ENCODE data around the gene SMPD3.

- PRO-cap, 2 experiments = no peak in any of the 2 experiments
These were observed 772 bp downstream of the SLC12A4 start for GRCh38 chr16:67967299-67968430.

DNA sequence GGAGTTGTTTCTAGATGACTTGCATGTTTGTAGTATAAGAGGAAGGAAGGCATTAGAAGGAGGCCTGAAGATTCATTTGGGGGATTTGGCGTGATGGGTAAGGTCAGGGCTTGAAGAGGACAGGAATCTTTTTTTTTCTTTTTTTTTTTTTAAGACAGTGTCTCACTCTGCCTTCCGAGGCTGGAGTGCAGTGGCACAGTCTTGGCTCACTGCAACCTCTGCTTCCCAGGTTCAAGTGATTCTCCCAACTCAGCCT is 16.8 kb downstream of the DUS2 start:
- PRO-cap, 2 experiments = no peak in any of the 2 experiments

GRCh38 chr16:68065686-68066260 is 19.4 kb upstream of the NFATC3 start:
- PRO-cap, 2 experiments = no peak in any of the 2 experiments

GRCh38 chr16:68086172-68086715 is 1.1 kb downstream of the NFATC3 start:
- PRO-cap, 2 experiments = peak in 2 of 2 experiments; most common minus-strand start chr16:68086540 (in 2)

DNA sequence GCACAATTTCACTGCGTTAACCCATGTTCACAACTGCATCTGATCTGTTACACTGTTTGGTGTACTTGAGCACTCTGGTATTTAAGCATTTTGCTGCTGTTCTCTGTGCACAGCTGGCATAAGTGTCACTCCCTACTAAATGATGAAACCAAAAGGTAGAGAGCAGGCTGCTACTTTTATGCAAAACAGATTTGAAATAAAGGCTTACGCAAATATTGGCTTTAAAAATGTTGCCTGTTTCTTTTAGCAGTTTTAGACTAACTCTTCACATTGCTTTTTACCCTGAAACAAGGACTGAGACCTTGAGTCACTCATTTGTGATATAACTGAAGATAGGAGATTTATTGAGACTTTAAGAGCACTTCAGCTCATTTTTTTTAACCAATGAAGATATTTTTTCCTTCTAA is 41.6 kb downstream of the ESRP2 start:
- PRO-cap, 2 experiments = no peak in any of the 2 experiments

GRCh38 chr16:68233959-68234933 is 1.7 kb downstream of the ESRP2 start:
- PRO-cap, 2 experiments = peak in 1 of 2 experiments; most common plus-strand start chr16:68234775 (in 1)

- PRO-cap, 2 experiments = peak in 1 of 2 experiments; most common plus-strand start chr16:68265672 (in 1); most common minus-strand start chr16:68265552 (in 1)
These were observed 1.1 kb downstream of the SLC7A6 start for GRCh38 chr16:68265406-68265916.

DNA sequence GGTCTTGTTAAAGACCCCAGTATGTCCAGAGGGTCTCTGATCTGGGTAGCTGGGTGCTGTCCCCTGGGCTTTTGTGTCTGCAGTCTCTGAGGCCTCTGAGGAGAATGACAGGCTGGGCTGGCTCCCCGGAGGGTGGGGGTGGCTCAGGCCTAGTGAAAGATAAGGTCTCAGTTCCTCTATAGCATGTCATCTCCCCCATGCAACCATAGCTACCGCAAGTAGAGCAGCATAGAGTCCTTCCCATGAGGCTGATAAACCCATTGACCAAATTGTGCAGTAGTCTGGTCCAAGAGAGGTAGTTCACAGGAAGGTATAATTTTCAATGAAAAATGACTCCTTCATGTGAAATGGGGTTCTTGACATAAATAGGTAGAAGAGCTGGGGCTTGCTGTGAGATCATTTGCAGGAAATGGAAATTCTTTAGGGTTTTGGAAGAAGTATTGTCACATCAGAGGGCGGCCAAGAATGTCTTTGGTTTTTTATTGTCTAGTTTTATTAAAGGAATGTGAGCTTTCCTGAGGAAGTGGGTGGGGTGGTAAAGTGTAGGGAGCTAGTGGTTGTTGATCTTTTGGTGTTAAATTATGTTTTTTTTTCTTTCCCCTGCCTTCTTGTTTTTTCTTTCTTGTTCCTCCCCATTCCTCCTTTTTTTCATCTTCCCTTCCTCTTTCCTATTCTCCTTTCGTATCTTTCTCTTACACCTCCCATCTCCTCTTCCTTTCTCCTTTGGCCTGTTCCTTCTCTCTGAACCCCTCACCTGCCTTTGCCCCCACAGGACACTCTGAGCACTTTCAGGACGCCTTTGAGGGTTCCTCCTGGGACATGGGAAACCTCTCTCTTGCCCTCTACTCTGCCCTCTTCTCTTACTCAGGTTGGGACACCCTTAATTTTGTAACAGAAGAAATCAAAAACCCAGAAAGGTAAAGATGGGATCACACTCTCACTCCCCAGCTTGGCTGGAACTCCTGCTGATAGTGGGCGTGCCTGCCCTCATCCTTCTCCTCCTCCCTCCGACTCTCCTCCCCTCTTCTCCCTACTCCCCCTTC is 20.8 kb downstream of the SLC7A6OS start:
- PRO-cap, 2 experiments = no peak in any of the 2 experiments

GRCh38 chr16:68357572-68358141 is 46.8 kb downstream of the PRMT7 start:
- PRO-cap, 2 experiments = no peak in any of the 2 experiments

- PRO-cap, 2 experiments = peak in 2 of 2 experiments; most common plus-strand start chr16:68448682 (in 1); most common minus-strand start chr16:68448508 (in 2)
These were observed at the start of gene SMPD3 for GRCh38 chr16:68448171-68449112. Gene SMPD3, minus strand, starts transcription at chr16:68448508.

DNA sequence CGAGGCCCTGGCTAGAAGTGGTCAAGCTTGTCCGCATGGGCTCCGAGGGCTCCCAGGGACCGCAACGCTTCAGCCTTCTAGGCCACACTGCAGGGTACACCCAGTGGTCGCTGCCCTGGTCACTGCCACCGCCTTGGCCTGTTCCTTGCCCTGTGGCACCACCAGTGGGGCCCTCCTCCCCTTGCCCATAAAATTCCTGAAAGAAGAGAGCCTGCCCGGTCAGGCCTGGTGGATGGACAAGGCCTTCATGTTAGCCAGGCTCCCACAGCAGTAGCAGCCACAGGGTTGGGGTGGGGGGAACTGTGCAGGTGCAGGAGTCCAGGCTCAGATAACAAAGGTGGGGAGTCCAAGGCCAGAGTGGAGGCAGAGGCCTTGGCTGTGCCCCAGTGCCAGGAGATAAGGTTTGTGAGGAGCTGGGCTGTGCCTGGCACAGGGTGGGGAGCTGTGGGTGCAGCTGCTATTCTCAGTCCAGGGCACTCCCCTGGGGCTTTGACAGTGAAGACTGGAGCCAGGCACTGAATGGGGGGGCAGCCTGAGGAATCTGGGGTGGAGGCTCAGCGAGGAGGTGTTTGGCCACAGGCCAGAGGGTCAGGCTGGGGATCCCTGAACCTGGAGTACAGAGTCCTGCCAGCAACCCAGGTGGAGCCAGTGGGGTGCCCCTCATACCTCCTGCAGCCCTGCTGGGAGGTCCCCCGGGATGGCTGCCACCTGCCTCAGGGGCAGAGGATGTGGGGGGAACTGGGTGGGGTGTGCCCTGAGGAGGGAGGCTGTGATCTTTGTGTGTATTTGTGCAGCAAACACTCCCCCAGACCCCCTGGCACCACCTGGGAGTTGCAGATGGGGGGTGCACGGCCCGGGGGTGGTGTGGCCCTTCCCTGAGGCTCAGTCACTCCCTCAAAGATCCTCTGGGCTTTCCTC is 44.2 kb upstream of the SMPD3 start:
- PRO-cap, 2 experiments = no peak in any of the 2 experiments

DNA sequence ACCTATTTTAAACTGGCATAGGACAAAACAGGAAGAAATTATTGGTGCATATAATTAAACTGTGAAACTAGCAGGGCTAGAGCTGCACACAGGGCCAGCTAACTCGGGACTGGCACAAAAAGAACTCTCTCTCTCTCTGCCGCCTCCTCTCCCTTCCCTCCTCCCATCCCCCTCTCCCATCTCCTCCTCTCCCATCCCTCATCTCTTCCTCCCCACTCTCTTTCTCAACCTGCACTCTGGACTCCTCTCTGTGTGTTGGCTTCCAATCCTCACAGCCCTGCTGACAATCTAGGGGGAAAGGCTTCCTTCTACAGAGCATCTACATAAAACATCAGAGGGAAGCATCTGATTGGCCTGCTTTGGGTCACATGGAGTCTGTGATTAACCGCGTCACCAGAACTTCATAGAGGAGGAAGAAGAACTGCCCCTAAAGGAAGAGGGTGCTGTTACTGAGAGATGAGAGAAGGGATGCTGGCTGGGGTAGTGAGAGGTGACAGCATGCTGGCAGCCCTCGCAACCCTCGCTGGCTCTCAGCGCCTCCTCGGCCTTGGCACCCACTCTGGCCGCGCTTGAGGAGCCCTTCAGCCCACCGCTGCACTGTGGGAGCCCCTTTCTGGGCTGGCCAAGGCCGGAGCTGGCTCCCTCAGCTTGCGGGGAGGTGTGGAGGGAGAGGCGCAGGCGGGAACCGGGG is 12.9 kb upstream of the ZFP90 start:
- PRO-cap, 2 experiments = no peak in any of the 2 experiments

- PRO-cap, 2 experiments = no peak in any of the 2 experiments
These were observed 50.2 kb downstream of the ZFP90 start for GRCh38 chr16:68589330-68589628.

DNA sequence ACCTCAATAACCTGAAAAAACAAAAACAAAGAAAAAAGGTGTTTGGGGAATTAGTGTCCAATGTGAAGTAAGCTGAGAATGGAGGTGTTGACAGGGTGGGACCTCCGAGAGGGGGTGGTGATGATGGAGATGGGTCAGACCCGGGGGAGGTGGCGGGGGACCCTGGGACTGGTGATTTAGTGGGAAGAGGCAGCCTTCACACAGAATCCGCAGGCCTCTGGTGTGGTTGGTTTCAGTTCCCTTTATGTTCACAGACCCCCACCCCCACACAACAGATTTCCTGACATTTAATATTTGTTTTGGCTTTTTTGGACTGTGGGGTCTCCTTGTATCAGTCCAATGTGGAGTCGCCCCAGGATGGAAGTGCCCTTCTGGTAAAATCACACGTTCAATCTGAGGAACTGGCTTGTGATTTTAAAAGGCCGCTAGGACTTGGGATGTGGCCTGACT is 3.9 kb downstream of the CDH1 start:
- PRO-cap, 2 experiments = no peak in any of the 2 experiments

GRCh38 chr16:68757489-68757946 is 20.4 kb downstream of the CDH1 start:
- PRO-cap, 2 experiments = no peak in any of the 2 experiments

DNA sequence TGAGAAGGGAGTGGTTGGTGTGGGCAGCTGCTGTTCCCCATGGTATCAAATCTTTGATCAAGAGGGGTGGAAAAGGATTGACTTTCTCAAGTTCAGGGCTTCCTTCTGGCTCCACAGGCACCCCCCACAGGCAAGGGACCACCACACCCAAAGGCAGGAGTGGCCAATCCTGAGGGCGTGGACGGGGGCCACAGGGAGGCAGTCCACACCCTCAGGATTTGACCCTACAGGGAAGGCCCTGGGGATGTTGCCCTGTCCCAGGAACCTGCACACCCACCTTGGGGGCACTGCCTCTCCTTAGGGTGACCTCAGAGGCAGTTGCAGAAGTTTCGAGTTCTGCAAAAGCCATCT is 44.9 kb downstream of the CDH1 start:
- PRO-cap, 2 experiments = no peak in any of the 2 experiments

DNA sequence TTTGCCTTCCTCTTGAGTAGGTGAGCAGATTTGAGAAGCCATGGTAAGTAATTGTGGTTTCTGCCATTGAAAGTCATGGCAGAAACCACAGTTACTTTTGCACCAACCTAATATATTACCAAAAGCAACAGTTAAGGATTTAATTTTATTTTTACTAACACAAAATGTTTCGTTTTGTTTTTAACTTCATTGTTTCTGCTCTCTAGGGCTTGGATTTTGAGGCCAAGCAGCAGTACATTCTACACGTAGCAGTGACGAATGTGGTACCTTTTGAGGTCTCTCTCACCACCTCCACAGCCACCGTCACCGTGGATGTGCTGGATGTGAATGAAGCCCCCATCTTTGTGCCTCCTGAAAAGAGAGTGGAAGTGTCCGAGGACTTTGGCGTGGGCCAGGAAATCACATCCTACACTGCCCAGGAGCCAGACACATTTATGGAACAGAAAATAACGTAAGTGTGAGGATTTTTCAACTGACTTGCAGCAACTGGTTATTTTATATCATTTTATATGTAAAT is 28.0 kb upstream of the TANGO6 start:
- PRO-cap, 2 experiments = no peak in any of the 2 experiments

DNA sequence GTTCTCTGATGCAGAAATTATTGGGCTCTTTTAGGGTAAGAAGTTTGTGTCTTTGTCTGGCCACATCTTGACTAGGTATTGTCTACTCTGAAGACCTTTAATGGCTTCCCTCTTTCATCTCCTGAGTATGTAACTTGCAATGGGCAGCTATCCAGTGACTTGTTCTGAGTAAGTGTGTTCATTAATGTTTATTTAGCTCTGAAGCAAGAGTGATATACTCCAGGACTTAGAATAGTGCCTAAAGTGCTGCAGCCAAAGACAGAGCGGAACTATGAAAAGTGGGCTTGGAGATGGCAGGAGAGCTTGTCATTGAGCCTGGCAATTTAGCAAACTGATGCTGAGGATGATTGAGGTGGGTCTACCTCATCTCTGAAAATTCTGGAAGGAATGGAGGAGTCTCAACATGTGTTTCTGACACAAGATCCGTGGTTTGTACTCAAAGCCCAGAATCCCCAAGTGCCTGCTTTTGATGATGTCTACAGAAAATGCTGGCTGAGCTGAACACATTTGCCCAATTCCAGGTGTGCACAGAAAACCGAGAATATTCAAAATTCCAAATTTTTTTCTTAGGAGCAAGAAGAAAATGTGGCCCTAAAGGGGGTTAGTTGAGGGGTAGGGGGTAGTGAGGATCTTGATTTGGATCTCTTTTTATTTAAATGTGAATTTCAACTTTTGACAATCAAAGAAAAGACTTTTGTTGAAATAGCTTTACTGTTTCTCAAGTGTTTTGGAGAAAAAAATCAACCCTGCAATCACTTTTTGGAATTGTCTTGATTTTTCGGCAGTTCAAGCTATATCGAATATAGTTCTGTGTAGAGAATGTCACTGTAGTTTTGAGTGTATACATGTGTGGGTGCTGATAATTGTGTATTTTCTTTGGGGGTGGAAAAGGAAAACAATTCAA is 8.5 kb upstream of the TANGO6 start:
- PRO-cap, 2 experiments = no peak in any of the 2 experiments

DNA sequence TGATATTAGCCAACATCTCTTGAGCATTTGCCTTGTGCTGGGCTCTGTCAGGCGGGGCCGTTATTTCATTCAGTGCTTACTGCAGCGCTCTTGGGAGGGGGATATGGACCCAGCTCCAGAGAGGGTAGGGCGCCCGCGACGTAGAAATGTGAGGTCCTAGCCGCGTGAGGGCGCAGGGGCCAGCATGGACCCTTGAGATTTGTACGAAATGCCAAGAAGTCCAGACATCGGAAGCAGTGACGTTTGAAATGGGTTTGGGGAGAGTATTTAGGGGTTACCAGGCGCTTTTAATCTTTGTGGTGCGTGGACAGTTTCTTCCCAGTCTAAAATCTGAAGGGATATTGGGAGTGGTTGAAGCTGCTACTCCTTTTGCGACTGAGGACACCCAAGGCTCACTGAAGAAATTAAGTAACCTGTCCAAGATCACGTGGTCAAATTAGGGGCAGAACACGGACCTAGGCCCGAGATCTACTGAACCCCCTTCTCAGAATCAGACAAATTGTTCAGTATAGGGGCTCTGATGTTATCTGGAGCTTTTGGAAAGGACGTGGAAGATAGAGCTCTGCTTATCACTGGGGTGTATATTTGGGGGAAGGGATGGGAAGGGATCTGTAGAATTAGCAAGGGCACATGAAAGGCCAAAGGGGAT is 716 bp downstream of the TANGO6 start:
- PRO-cap, 2 experiments = peak in 2 of 2 experiments; most common minus-strand start position 377 of the sequence (in 2)

DNA sequence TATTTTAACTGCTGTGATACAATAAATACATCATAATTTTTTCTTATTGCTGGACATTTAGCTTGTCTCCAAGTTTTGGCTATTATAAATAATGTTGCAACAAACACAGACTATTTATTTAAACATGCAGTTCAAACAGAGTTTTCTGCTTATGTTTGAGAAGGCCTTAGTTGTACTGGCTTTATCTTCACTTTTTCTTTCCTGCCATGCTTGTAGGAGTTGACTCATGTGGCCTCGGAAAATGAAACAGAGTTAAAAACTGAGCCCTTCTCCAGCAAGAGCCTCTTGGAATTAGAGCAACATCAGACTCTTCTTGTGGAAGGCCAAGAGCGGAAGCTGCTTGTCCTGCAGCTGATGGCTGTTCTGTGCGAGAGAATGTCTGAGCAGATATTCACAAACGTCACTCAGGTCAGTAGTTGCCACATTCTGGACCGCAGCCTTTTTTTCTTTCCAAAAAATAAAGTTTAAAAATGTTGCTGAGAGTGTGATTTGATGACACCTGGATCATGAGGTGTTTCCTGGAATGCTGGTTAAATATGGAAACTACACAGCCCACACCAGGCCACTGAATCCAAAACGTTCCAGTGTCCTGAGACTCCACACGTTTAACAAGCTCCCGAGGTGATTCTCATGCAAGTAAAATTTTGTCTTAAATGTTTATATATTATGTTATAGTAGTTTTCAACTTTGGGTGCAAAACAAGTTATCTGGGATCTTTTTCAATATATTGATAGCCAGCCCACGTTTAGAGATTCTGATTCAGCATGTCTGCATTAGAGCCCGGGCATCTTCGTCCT is 65.9 kb downstream of the TANGO6 start:
- PRO-cap, 2 experiments = no peak in any of the 2 experiments